NALM6 (cell line): ENCODE measurements around the gene GFPT1.

DNA sequence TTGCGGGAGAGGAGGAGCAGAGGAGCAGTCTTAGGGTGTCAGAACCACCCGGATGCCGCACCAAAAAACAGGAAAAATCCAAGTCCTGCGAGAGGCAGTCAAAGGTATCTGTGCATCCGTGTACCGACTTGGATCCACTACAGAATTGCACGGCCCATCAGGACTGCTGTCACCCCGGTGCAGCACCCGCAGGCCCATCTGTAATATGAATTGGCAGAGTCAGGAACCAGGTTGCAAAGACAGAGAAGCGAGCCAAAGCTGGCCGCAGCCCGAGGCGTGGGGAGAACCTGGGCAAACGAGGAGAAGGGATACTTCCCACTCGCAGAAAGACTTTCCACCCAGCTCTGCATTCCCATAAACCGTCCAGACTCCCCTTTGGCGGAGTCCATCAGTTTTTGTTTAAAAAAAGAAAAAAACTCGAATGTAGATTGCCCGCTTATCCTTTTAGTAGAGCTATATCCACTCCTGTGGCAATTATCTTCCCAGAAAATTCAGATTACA is 658 bp upstream of the PPP3R1 start:
- PRO-cap, result unidirectional peak, plus-strand start at position 133 of the sequence; bidirectional peak, plus-strand start at position 222 of the sequence, minus-strand start at position 207 of the sequence

DNA sequence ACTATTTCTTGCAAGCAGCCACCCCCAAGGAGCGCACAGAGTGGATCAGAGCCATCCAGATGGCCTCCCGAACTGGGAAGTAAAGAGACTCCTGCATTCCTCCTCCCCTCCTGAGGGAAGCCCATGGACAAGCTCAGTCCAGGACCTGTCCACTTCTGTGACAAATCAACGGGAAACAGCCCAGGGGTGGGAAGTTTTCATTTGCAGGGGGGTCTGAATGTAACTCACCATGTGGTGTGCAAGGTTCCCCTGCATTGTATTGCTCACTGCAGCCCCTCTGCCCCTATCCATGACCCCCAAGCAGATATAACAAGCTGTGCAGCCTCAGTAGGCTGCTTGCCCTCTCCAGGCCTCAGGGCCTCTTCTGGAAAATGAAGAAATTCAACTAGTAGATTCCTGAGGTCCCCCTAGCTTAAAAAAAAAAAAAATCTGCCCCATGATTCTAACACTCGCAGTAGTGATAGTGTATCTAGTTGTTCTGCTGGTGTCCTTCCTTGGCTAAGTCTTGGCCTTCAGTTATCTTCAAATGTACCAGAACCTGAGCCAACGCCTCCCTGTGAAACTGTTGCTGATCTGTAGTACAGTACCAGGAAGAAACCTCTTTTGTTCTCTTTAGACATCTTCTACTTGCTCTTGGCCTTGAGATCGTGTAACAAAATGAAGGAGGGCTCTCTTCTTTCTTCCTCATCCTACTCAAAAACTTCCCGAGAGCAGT is 30.8 kb downstream of the PLEK start:
- PRO-cap, result no peak

DNA sequence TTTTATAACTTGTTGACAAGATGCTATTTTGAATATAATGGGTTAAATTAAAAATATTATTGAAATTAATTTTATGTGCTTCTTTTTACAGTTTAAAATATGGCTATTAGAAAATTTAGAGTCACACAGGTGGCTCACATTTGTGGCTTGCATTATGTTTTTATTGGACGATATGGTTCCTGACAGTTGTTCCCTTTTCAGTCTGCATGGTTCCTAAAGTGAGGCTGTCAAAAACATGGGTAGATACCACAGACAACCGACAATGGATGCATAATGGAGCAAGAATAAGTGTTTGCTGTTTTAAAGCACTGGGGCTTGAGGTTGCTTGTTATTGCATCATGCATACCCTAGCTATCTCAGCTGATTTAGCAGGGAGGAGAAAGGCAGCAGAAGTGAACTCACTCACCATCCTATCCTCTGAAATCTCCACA is 46.9 kb downstream of the FBXO48 start:
- PRO-cap, result bidirectional peak, plus-strand start at position 363 of the sequence, minus-strand start at position 275 of the sequence

GRCh38 chr2:68739239-68739683 is 4.7 kb downstream of the ARHGAP25 start:
- PRO-cap, result no peak

DNA sequence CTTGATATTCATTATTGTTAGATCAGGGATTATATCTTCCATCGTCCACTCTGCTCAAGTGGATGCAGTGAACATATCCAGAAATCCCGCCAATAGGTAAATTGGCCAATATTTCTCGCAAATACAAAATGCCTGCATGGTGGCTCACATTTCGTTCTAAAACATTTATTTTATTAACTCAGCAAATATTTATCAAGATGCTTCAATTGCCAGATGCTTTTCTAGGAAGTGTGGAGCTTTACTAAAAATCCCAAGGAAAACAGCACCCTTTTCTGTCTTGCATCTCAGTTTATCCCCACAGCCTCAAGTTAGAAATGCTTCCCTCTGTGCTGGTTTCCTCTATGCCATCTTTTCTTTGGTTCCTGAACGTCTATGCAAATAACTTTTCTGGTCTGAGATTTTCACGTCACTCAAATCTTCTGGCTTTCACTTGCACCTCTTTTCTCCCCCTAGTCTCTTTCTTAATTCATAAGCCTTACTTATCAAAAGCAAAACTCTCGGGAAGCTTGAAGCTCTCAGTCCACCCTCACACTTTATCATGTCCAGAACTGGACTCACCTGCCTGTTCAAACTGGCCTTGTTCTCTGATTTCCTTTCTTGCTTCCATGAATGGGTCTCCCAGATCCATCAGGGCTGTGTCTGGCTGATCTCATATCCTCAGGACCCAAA is 33.8 kb downstream of the ARHGAP25 start:
- PRO-cap, result no peak

DNA sequence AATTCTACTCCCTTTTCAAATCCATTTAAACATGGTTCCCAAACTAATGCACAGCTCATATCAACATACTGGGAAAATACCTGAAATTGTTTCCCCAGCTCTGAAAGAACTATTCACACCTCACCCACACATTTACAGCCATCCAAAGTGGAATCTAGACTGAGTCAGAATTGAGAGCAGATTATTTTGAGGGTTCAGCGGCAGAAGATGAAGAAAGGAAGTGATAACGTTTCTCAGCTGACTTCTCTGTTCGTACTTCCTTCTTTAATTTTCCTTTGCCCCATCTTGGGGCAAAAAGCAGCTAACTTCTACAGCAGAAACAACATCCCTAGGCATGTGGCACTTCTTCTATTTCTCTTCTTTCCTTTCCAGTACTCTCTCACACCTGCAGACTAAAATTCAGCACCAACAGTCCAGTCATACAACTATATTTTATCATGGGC is 35.7 kb downstream of the ARHGAP25 start:
- PRO-cap, result no peak

GRCh38 chr2:68774413-68775406 is 40.1 kb downstream of the ARHGAP25 start:
- PRO-cap, result bidirectional peak, plus-strand start at chr2:68774937, minus-strand start at chr2:68774734

DNA sequence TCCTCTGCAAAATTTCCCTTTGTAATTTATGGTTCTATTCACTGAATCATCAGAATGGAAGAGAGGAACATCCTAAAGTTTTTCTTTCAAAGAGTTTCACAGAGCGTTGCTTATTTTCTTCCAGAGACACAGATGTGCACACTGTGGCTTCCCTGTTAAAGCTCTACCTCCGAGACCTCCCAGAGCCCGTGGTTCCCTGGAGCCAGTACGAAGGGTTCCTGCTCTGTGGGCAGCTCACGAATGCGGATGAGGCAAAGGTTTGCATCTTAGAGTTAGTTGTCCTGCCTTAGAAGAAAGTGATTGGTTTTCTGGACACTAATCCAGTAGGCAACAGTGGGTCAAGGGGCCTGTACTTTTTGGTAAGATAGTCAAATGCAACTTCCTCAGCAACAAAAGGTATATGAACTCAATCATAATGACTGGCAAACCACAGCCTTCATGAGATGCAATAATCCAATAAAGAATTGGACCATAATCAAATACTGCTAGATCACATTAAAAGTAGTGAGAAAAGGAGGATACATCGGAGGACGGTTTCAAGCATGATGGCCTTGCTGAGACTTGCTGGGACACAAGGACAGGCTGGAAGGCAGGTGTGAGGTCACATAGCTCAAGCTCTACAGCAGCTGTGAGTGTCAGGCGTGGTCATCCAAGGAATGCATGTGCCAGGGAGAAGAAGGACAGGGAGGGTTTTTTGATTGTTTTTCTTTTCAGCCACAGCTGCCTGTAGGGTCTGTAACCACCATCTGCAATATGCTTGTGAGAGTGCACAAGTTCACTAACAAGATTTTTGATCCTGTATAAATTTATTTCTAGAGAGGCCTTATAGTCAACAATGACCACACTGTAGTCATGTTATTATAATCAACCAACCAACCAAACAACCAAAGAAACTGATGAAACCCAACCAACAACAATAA is 57.8 kb downstream of the BMP10 start:
- PRO-cap, result unidirectional peak, minus-strand start at position 138 of the sequence; unidirectional peak, plus-strand start at position 488 of the sequence; unidirectional peak, minus-strand start at position 658 of the sequence

DNA sequence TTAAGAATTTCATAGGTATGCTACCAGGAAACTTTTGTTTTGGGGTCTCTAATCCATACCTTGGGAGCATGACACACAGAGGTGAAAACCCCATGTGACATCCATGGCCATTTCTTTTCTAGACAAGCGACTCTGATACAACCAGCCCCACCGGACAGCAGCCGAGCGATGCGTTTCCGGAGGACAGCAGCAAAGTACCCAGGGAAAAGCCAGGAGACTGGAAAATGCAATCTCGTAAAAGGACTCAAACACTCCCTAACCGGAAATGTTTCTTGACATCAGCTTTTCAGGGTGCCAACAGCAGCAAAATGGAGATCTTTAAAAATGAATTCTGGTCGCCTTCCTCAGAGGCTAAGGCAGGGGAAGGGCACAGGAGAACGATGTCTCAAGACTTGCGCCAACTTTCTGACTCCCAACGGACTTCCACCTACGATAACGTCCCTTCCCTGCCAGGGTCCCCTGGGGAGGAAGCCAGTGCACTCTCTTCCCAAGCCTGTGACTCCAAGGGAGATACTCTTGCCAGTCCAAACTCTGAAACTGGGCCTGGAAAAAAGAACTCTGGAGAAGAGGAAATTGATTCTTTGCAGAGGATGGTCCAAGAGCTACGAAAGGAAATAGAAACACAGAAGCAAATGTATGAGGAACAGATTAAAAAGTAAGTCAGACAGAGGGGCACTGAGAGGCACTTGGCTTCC is 48.8 kb downstream of the BMP10 start:
- PRO-cap, result no peak

DNA sequence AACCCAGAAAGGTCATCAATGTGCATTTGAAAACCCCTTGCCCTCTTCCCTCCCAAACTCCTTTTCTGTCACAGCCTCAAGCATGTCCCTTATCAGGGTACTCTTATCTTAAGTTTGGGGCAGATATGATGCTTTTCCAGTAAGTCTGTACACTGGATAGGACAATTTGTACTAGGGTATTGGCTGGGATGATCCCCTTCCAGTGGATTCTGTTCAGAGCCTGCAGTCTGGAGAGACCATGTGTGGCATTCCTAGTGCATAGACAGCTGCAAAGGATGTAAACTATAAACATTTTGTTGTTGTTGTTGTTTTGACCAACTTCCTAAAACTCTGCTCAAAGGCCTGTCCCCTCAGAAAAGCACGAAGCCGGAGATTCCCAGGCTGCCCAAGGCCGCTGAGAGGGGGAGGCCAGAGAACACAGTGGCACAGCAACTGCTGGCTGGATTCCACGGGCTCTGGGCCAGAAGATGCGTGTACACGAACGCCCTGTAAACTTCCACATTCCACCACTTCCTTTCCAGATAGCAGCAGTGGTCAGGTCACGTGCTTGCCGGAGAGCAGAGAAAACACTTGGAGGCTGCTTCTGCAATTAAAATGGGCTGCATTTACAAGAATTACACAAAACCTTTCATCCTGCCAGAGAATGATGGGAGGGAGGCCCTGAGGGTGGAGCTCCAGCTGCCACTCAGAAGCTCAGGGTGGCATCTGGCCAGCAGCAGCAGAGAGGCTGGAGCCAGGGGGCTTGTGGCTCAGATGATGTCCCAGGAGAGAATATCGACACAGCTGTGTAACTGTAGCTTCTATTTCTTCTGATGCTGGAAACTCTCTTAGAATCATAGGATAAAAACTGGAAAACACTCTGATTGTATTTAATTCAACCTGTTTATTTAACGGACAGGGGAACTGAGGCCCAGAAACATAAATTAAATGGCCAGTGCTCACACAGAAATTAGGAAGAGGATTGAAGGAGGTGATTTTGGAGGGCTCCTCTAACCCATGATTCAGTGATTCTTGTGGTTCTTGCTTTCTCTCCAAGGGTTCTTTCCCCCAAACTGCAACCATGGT is 42.0 kb downstream of the BMP10 start:
- PRO-cap, result bidirectional peak, plus-strand start at position 807 of the sequence, minus-strand start at position 461 of the sequence; bidirectional peak, plus-strand start outside the sequence, minus-strand start at position 1,015 of the sequence

DNA sequence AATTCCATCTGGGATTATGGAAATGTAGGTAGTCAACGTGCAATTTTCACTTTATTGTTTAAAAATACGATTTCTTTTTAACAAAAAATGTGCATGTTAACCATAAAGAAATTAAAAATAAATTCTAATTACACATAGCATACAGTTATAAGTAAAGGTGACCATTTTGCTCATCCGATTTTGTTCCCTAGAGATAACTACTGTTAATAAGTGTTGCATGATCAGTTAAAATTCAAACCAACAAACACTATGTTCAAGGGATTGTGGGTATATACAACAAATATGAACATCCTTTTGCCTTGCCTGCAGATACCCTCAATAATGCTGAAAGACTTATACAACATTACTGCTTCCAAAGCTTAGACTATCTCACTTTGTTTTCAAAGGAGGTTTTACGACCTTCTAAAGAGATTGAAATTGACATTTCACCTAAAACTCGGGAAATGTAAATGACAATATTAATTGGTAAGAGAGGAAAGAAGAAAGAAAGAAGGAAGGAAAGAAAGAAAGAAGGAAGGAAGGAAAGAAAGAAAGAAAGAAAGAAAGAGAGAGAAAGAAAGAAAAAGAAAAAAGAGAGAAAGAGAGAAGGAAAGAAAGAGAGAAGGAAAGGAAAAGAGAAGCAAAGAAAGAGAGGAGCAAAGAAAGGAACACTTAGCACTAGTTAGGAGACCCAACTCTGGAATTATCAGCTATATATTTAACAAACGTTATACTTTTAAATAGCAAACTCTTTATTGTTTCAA is 3.5 kb downstream of the GKN1 start:
- PRO-cap, result no peak

DNA sequence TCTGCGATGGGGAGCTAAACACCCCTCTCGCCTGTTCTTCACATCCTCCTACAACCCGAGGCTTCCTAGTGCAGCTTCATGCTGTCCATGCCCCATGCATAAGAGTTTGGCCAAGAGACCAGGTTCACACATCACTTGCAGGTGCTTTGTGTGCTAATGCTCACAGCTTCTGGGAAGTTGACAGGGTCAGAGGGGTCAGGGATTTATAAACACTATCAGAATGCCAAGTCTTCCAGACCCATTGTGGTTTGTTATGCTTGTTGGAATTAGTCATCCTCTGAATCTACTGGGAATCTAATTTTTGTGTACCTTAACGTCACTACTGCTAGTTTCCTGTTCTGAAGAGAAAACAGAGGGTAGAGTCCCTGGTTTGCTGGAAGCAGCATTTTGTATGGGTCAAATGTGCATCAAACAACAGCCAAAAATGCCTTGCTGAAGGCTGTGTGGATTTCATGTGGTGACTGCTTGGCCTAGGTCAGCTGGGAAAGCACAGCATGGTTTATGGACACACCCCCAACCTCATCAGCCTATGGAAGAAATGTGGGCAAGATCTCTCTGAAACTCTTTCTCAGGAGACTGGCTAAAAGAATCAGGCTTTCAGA is 33.2 kb downstream of the ANTXR1 start:
- PRO-cap, result no peak

DNA sequence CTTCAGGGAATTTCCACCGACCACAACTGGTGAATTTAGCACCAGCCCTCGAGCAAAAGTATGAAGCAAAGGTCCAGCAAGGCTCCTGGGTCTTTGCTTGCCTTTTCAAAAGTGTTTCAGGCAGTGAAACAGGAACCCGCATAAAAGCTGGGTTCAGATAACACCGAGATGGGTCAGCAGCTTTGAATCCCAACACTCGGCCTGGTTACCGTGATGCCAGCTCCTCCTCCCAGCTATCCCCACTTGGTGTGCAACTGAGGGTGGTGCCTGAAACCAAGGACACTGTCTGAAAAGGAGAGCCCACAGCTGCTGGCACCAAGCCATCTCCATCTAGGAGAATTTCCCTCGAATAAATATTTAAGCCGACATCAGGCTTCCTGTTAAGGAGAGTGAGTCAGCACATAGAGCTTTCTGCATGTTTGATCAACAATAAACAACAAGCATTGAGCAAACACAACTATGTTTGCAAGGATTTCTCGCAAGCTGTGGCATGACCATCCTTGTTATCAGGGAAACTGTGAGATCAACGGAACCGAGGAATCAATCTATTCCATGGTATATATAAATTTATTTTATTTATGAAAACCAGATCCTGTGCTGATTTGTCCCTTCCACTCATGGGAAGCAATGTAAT is 69.6 kb downstream of the ANTXR1 start:
- PRO-cap, result no peak

GRCh38 chr2:69205018-69205225 is 182.1 kb downstream of the GFPT1 start:
- PRO-cap, result no peak

- PRO-cap, result no peak
These were observed 46.0 kb downstream of the GFPT1 start for GRCh38 chr2:69341033-69341360.

DNA sequence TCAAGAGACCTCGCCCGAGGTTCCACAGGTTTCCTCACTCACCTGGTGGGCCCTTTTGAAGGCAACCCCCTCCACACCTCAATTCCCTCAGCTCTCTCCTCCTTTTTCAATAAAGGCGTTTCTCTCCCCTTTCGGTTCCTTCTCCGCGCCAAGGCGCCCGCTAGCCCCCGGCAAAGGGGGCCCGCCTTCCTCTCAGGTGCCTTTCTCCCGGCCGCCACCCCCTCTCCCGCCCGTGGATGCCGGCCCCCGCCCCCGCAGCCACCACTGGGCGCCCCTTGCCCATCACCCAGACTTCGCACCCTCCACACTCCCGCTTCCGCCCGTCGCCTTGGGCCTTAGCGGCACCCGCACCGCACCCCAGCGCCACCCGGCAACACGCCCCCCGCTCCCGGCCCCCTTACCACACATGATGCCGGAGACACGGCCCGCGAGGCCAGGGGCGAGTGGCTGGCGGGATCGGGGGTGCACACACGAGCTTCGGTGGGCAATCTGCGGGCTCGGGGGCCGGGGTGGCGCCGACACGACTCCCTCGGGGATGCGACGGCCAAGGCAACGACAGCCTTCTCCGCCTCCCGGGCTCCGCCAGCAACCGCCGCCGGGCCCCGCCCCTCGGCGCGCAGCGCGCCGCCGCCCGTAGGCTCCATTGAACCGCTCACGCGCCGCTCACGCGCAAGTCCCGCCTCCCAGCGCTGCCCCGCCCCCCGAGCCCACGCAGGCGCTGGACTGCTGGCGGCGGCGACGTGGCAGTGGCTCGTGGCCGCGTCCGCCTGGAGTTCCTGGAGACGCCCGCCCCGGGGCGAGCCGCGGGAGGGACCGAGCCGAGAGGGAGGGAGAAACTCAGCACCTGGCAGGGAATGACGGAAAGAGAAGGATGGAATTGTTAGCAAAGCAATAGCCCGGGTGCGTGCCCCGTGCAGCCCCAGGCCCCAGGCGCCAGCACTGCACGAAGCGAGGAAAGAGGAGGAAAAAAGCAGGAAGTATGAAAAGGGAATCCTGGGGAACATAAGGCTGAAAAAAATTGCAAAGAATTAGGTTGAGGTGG is at the start of gene GFPT1:
TSS of gene GFPT1 (minus strand) at position 564 of the 1,042 bp plus-strand sequence.
- PRO-cap, result bidirectional peak, plus-strand start at position 403 of the sequence, minus-strand start at position 330 of the sequence; bidirectional peak, plus-strand start at position 746 of the sequence, minus-strand start at position 587 of the sequence

DNA sequence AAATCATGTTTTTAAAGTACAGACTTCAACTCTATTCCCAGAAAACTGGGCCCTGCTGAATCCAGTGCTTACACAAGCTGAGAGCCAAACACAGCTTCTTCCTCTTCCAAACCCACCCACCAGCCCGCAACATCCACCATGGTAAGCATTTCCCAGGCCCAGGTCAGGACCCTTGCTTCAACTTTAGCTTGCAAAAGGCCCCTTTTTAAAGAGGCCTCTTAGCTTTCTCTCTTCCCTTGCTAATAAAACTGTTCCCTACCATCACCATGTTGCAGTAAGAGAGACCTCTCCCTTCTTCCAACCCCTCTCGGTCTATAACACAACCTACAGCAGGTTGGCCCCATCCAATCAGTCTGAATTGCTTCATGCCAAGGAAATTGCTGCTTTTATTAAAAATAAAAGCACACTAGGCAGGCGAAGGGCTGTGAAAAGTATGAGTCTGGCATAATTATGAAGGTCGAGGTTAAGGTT is 1.9 kb downstream of the AAK1 start:
- PRO-cap, result no peak

GRCh38 chr2:69642032-69642603 is 1.4 kb downstream of the AAK1 start:
- PRO-cap, result no peak

- PRO-cap, result no peak
These were observed 42.1 kb upstream of the AAK1 start for GRCh38 chr2:69685582-69685999.

GRCh38 chr2:69798709-69799689 is 30.5 kb upstream of the GMCL1 start:
- PRO-cap, result no peak